ENCODE data around the genes HDC, TNFAIP8L3 and GLDN.

DNA sequence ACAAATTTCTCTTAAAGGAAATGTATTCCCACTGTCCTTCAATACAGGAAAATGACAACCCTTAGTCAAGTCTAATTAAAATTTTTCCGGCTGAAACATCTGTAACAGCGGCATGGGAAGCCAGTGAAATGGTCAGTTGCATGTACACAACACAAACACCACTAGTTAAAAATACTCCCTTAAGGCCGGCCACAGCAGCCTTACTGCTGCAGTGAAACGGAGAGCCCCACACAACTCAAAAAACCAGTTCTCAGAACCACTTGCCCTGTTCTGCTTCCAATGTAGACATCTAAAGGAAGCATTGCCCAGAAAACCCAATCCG lies 1.8 kb downstream of the FBN1 start:
- RRBS = no CpG with 5 or more reads among the region's 5 CpGs
CAGE:
- cytosol, long polyA plus RNA = no peak
- long polyA plus RNA = no peak
- nucleus, long polyA plus RNA = no peak

DNA sequence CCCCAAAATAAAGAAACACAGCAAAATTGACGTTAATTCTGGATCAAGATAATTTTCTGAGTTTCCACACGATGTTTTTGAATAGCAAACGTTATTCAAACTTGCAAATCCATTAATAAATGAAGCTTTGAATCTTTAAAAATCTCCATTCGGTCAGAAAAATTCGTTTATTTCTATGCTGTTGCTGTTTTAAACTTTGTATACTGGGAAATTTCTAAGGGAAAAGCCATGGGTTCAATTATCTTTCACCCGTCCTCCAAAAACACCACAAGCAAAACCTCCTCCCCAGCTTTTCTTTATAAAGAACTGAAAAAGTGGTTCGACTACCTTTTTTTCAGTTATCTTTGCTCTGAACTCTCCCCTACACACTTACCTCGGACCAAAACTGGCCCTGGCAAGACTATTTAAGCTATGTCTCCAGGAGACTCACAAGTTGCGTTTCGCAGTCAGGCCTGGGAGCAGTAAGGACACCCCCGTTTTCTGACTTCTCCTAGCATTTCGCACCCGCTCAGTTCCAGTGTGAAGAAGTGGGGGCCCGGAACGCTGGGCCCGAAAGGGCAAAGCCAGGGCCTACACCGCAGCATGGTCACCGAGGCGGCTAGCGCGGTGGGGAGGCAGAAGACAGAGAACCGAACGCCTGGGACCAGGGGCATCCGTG lies 663 bp downstream of the COPS2 start:
- RRBS = no CpG with 5 or more reads among the region's 24 CpGs
CAGE:
- cytosol, long polyA plus RNA = no peak
- long polyA plus RNA = no peak
- nucleus, long polyA plus RNA = no peak

- RRBS = no CpG with 5 or more reads among the region's 5 CpGs
CAGE:
- cytosol, long polyA plus RNA = no peak
- long polyA plus RNA = no peak
- nucleus, long polyA plus RNA = start-site peak on the plus strand at chr15:49247233-49247266, 7 reads
These were observed 76.8 kb downstream of the GALK2 start for GRCh38 chr15:49246726-49247373.

GRCh38 chr15:49428052-49429170 lies 5.4 kb downstream of the FGF7 start:
- RRBS = no CpG with 5 or more reads among the region's 5 CpGs
CAGE:
- cytosol, long polyA plus RNA = no peak
- long polyA plus RNA = no peak
- nucleus, long polyA plus RNA = no peak

DNA sequence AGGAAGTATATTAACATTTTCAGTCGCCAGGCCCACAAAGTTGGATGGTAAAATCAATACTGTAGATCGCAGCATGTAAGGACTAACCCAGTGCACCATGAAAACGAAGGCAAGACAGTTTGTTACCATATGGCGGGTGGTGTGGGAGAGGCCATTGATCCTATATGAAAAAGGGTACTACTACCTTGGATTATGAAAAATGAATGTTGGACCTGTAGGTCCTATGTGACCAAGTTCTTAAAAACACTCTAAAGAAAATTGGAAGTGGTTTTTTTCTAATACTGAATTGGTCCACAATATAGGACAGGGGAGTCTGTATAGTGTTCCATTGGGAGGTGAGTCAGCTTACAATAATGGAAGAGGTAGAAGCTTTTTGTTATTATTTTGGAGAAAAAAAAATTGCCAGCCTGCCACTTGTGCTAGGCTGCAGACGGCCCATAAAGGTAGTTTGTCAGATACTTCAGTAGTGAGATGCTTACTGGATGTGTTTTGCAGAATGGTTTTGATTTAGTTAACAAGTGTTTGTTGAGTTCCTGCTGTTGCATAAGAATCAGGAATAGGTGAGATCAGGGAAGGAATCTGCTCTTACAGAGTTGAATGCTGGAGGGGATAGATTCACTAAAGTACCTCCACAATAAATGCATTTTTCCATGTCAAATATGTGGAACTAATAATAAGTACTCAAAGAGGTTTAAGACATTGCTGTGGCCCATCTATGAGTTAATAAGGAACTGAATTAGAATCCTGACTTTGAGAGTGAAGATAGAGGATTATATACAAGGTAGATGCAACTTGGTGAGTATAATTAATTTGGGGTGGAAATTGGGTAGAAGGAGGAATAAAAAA lies 1.0 kb downstream of the DTWD1 start:
- RRBS = no CpG with 5 or more reads among the region's 5 CpGs
CAGE:
- cytosol, long polyA plus RNA = no peak
- long polyA plus RNA = no peak
- nucleus, long polyA plus RNA = no peak

DNA sequence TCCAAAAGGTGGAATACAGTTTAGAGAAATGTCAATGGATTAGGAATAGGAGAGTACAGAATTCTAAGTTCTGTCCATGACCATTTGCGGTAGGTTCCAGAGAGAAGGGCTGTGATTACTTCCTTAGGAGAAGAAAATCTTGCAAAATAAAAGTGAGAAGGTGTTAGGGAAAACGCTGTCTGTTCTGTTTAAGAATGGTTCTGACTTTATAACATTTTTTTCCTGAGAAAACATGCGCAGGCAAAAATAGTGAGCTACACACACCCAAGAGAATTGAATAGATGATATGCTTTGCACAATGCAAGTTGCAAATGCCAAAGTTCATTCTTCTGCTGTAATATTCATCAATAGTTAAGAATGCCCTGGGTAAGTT lies 99.2 kb downstream of the DTWD1 start:
- RRBS = no CpG with 5 or more reads among the region's 3 CpGs
CAGE:
- cytosol, long polyA plus RNA = no peak
- long polyA plus RNA = no peak
- nucleus, long polyA plus RNA = no peak

DNA sequence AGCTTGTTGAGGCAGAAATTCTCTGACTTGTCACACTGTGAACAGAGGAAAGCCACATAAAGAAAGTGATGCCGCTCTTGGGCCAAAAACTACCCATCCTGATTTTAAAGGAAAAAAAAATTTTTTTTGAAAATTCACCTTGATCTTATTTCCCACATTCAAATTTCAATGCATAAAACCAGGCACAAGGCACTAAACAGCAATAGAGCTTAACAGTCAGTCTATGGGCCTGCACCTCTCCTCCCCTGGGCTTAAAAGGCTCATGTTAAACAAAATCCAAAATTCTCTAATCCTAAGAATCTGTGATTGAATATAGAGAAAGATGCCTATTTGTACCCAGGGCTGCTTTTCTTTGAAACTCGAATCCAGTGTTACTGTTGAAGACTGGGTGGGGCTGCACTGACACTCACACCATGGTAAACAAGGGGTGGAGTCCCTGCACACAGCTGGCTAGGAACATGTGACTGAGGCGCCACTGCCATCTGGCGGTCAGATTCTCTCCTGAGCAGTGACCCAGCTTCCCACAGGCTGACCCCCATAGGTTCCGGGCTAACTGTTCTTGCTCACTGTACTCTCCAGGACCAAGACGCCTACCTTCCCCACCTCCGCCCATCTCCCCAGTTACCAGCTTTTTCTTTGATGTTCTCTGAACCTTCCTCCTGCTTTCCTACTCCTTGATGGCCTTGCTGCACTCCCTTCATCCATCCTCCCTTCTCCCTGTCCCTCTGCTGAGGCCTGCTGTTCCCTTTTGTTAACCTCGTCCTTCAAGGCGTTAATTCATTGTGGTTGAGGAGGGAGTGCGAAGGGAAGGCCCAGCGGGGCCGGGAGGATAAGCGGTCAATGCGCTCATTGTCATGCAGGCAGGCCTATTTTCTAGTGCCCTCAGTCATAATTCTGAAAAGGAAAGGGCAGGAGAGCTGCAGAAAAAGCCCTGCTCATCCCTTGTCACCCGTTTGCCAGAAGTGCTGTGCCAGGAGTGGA lies 115.3 kb downstream of the ATP8B4 start:
- RRBS = 29% methylated on average over 3 of the region's 15 CpGs
CAGE:
- cytosol, long polyA plus RNA = no peak
- long polyA plus RNA = no peak
- nucleus, long polyA plus RNA = no peak

GRCh38 chr15:50210374-50211061 lies 28.5 kb downstream of the SLC27A2 start:
- RRBS = no CpG with 5 or more reads among the region's 11 CpGs
CAGE:
- cytosol, long polyA plus RNA = no peak
- long polyA plus RNA = no peak
- nucleus, long polyA plus RNA = no peak

DNA sequence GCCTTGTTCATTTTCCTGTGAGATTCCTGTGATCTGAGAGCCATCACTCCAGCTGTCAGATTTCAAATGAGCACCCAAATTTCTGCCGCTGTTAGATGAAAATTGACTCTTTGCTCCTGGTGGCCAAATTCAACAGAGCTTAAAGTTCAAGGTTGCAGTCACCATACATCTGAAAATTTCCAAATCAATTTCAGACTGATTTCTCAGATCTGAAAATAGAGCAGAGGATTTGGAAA lies 16.6 kb downstream of the HDC start:
- RRBS = no CpG with 5 or more reads among the region's 1 CpG
CAGE:
- cytosol, long polyA plus RNA = no peak
- long polyA plus RNA = no peak
- nucleus, long polyA plus RNA = no peak

DNA sequence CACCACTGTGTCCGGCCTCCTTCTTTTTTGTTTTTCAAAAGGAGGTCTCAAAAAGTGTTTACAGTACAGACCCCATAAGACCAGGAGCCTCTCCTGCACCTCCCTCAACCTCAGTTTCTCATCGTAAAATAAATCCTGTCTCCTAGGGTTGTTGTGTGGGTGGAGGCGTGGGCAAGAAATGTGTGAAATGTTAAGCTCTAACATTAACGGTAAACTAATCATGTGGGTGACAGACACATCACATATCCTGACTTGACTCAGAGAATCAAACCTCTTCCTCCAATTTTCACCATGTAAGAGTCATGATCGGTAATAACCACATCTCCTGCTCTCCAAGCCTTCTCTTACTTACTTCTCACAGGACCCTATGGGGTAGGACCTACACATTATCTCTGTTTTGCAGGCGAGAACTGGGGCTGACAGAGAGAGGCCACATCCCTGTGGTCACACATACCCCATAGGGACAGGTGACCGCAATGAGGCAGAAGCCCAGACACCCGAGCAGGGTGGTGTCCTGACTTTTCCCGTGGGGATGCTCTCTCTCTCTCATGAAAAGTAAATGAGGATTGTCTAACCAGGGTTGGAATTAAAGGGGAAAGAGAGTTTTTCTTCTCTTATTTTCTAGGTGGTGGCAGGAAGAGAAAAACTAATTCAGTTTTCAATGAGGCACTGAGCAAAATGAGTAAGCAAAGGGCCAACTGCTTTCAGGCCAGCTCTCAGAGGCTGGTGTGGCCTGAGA lies 5.1 kb downstream of the HDC start:
- RRBS = no CpG with 5 or more reads among the region's 9 CpGs
CAGE:
- cytosol, long polyA plus RNA = no peak
- long polyA plus RNA = no peak
- nucleus, long polyA plus RNA = no peak

DNA sequence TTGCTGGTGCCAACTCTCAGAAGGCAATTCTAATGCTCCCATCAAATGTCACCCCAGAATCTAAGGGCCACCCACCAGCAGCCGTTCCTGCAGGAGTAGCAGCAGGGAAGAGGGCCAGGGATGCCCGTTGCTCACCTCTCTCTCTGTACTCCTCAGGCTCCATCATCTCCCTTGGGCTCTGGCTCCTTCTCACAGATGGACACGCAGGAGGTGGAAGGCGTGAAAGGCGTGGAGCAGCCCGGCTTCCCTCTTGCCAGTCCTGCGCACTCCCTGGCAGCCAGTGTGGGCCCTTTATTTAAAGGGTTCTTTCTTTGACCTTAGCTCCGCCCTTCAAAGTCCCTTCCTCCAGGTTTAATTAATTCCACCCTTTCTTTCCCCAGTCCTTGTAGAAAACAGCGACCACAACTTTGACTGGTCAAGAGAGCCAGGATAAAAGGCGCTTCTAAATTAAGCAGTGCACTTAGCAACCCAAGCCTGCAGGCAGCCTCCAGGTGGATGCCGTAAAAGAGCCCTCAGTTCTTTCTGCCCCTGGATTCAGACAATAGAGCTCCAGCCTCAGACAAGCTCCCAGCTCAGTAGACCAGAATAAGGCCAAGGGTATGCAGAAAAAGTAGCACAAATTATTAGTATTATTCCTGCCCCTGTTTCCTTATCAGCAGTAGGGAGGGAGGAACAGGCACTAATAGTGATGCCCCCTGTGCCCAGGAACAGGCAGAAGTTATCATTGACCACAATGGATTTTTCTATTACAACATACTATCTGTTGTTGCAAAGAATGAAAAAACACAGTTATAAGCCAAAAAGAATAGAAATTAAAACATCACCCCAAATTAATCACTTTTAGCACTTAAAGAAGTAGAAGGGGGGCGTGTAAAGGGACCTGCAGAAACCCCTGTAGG lies at the start of gene HDC:
Gene HDC, minus strand, starts transcription at position 269 of the 899 bp plus-strand sequence.
- RRBS = no CpG with 5 or more reads among the region's 12 CpGs
CAGE:
- cytosol, long polyA plus RNA = no peak
- long polyA plus RNA = no peak
- nucleus, long polyA plus RNA = no peak

DNA sequence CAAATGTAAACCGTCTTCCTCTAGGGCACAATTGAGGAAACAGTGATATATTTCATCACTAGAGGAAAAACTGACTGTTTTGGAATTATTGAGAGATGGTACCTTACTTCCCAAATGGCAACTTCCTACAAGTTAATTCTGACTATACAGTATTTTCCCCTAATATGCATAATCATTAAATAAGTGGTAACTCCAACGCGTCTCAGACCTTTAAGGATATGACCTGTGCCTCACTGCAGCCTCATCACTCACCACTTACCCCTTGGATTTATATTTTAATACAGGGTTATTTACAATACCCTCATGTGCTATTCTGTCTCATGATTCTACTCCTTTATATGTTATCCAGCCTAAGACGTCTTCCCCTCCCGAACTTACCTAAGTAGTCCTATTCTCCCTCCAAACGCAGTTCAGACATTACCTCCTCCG lies 13.3 kb downstream of the GABPB1 start:
- RRBS = no CpG with 5 or more reads among the region's 7 CpGs
CAGE:
- cytosol, long polyA plus RNA = no peak
- long polyA plus RNA = no peak
- nucleus, long polyA plus RNA = no peak

DNA sequence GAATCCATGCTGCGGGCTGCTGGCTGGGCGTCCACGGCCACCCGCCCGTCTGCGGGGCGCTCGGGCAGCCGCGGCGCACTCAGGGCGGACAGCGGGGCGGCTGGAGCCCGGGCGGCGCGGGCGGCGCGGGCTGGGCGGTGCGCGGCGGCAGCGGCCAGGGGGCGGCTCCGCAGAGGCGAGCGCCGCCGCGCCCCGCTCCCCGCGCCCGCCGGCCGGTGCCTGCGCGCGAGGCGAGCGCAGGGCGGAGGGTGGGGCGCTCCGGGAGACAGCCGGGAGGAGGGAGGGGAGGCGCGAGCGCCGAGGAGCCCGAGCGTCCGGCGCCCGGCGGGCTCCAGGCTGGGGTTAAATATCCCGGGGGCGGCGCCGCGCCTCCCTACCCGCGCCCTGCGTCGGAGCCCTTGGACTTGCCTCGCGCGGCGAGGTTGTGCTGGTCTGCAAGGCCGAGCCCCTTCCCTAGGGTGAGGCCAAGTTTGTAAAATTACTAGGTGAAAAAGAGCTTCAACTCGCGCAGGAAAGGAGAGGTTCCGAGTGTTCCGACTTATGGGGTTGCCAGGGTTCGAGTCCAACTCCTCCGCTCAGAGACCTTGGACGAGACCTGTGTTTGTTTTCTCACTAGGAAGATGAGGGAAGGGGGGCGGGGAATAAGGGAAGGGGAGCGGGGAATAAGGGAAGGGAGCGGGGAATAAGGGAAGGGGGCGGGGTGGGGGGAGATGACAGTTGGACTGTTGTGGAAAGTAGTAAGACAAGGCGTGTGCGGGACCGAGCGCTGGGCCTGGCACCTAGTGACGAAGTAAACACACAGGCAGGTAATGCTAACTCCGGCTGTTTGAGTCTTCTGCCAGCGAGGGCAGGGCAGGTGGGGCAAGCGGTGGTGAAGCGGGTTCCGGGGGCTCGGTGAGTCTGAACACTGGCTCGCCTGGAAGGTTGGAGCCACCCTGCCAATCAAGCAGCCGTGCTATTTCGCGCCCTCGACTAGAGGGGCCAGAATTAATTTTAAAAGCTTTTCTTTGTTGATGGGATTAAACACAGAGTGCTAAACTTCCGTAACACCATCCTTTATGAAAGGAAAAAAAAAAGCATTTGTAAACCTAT lies at the start of gene TNFAIP8L3:
Gene TNFAIP8L3, minus strand, starts transcription at position 319 of the 1,092 bp plus-strand sequence.
- RRBS = 2% methylated on average over 27 of the region's 100 CpGs
CAGE:
- cytosol, long polyA plus RNA = no peak
- long polyA plus RNA = no peak
- nucleus, long polyA plus RNA = no peak

- RRBS = no CpG with 5 or more reads among the region's 5 CpGs
CAGE:
- cytosol, long polyA plus RNA = no peak
- long polyA plus RNA = no peak
- nucleus, long polyA plus RNA = no peak
These were observed 2.7 kb upstream of the TNFAIP8L3 start for GRCh38 chr15:51097030-51098116.

- RRBS = 2% methylated on average over 15 of the region's 81 CpGs
CAGE:
- cytosol, long polyA plus RNA = no peak
- long polyA plus RNA = no peak
- nucleus, long polyA plus RNA = no peak
These were observed at the start of gene GLDN for GRCh38 chr15:51341139-51342163. TSS of gene GLDN (plus strand) at chr15:51341655.

DNA sequence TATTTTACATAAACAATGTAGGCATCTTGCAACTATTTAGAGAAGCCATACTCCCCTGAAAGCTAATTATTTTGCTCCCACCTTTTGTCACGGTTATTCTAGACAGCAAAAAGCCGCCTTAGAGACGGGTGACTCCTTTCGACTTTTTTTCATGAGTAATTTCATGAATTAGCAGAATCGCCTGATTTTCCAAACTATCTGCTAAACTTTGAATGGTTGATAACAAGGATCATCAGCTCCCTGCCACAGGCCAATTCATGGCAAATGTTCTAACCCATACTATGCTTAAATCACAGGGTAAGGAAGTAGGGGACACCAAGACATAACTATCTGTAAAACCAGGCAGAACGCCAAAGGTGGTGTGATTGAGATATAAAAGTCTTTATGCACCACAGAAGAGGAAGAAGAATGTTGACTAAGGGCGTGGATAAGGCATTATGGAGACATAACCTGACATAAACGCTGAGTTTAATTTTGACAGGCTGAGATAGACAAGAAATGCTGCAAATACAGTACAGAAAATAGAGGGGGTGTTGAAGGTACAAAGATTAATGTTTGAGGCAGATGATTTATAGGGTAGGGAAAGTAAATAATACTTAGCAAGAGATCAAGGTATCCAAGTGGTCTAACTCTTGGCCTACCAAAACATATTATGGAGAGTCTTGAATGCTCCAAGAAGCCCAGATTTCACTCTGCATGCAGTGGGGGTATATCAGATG lies 934 bp upstream of the DMXL2 start:
- RRBS = no CpG with 5 or more reads among the region's 8 CpGs
CAGE:
- cytosol, long polyA plus RNA = no peak
- long polyA plus RNA = no peak
- nucleus, long polyA plus RNA = no peak

GRCh38 chr15:51726145-51726791 lies 11.2 kb downstream of the LYSMD2 start:
- RRBS = no CpG with 5 or more reads among the region's 5 CpGs
CAGE:
- cytosol, long polyA plus RNA = no peak
- long polyA plus RNA = no peak
- nucleus, long polyA plus RNA = no peak

GRCh38 chr15:51736624-51737541 lies 572 bp downstream of the LYSMD2 start:
- RRBS = 1% methylated on average over 27 of the region's 75 CpGs
CAGE:
- cytosol, long polyA plus RNA = no peak
- long polyA plus RNA = no peak
- nucleus, long polyA plus RNA = no peak

- RRBS = no CpG with 5 or more reads among the region's 4 CpGs
CAGE:
- cytosol, long polyA plus RNA = no peak
- long polyA plus RNA = no peak
- nucleus, long polyA plus RNA = no peak
These were observed 14.8 kb downstream of the TMOD2 start for GRCh38 chr15:51766099-51766739.

DNA sequence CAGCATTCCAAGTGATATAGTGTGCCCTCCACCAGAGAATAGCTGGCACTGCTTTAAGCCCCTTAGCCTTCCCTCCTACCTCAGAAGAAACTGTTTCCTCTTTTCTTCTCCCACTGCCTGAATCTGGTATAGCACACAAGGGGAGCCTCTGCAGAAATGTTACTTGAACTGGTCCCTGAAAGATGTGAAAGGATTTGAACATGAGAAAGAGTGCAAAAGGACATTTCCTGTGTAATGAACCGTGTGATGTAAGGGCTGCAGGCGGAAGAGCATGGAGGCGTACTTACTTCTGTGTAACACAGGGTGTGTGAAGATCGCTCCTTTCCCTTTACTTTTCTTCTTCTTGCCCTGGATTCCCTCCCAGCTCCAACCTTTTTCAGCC lies 8.3 kb downstream of the TMOD3 start:
- RRBS = no CpG with 5 or more reads among the region's 4 CpGs
CAGE:
- cytosol, long polyA plus RNA = no peak
- long polyA plus RNA = no peak
- nucleus, long polyA plus RNA = no peak

Measured in H1 (cell line).